WTC11 (cell line): ENCODE measurements around a stretch of chr10.

DNA sequence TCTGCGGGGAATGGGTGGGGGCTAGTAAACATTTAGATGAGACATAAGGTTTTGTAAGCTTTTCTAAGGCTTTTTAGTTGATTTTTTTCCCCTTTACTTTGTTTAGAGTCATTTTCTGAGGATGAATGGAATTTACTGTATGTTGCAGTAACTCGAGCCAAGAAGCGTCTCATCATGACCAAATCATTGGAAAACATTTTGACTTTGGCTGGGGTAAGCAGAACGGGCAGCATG lies 37.2 kb downstream of the FBH1 start:
- PRO-cap, result no peak

GRCh38 chr10:5935481-5935849 lies 41.9 kb downstream of the IL15RA start:
- PRO-cap, result no peak

DNA sequence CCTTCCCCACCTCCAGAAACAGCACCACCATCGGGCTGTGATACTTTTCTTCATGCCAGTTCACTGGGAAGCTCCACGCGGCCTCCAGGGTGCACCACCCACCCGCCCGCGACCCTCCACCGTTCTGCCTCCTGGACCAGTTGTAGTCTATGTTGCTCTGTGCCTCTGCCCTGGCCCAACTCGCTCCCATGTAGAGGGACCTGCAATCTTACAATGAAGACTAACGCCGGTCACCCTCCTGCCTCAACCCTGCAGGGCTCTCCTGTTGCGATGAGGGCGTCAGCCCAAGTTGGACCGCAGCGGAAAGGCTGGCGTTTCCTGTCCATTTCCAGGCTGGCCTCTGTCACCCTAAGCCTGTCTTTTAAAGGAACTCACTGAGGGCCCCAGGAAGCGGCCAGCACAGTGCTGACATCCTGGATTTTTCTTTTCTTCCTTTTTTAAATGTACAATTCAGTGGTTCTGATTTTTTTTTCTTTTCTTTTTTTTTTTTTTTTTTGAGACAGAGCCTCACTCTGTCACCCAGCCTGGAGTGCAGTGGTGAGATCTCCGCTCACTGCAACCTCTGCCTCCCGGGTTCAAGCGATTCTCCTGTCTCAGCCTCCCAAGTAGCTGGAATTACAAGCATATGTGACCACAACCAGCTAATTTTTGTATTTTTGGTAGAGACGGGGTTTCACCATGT lies 34.7 kb downstream of the IL15RA start:
- PRO-cap, result no peak

DNA sequence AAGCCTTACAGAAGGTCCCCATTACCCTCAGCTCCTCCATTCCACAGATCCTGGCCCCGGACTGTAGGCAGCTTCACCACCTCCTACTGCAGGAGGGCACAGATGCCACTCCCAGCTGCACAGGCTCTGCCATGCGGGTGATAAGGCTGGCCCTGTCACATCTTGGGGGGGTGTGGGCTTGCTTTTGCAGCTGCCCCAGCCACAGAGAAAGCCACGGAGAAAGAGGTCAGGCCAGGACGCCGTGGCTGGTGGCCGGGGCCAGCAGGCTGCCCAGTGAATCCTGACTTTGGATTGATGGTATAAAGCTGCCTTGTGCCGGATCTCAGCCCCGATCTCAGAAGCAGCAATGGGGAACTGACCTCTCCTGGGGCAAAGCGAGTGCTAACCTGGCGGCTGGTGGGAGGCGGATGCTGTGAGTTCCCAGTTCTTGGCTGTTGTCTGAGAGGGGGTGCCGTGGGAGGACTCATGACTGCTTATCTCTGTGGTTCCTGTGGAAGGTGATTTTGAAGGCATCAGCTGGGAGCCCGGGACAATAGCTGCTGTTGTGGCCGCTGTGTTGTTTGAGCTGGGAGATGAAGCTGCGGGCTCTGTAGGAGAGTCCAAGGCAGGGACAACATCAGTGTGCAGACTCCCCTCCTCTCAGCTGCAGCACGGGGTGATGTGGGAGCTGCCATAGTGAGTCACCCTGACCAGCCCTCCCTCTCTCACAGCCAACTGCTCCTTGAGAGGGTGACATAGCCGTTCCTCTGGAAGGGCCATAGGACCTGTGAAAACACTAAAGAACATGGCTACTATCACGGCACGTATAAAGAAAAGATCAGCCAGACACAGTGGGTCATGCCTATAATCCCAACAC lies 17.1 kb downstream of the IL15RA start:
- PRO-cap, result no peak

- PRO-cap, result no peak
Observed at GRCh38 chr10:5975944-5976539, 1.3 kb downstream of the IL15RA start.

DNA sequence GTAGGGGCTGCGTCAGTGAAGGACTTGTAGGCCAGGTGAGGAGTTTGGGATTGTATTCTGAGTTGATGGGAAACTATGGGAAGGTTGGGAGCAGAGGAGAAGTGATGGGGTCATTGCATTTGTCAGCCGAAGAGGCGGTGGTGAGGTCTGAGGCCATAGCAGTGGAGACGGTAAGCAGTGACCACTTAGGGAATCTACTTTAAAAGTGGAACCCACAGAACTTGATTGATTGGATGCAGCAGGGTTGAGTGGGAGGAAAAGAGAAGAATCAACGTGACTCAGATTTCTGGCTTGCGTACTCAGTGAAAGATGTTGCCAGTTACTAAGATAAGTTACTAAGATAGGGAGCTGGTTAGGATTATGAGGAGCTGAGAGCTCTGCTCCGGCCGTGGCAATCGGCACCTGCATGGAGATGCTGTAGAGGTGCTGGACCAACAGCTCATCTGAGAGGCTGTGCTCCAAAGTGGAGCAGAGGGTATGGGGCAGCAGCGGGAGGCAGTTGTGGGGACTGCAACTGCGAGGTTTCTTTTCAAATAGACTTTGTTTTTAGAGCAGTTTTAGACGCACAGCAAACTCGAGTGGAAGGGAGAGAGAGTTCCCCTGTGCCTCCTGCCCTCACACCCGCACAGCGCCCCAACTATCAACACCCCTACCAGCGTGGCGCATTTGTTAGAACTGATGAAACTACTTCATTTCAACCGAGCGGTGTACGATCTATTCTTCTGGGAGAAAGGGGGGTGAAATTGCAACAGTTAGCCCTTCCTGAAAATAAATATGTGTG lies 12.8 kb upstream of the IL2RA start:
- PRO-cap, result no peak

DNA sequence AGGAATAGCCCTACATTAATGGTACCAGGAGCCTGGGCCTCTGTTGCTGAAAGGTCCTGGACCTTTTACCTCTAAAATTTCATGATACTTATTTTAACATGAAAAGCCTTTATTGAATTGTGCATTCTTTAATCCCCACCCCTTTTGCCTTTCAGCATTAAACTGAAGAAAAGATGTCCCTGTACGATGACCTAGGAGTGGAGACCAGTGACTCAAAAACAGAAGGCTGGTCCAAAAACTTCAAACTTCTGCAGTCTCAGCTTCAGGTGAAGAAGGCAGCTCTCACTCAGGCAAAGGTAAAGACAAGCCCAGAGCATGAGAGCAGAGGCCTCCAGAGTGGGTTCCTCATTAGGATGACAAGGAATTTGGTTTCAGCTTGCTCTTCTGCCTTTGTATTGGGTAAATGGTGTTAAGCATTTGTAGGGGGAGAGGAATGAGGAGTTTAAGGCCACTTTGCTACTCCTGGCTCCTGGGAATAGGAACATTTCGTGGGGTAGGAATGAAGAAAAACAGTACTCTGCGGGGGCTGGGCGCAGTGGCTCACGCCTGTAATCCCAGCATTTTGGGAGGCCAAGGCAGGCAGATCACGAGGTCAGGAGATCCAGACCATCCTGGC lies 8.2 kb downstream of the RBM17 start:
- PRO-cap, result no peak

- PRO-cap, result no peak
Observed at GRCh38 chr10:6100124-6100562, 11.3 kb downstream of the RBM17 start.

DNA sequence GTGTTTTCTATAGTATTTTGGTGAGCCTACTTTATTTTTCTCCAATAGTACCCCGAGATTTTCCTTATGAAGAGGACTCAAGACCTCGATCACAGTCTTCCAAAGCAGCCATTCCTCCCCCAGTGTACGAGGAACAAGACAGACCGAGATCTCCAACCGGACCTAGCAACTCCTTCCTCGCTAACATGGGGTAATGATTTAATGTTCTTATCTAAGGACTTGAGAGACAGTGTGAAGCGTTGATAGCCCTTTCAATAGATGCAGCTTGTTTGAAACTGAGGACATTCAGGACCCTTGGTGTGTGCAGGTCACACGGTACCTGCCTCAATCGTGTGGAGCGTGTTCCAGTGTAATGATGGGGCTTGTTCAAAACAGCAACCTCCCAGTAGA lies 21.1 kb downstream of the RBM17 start:
- PRO-cap, result no peak

DNA sequence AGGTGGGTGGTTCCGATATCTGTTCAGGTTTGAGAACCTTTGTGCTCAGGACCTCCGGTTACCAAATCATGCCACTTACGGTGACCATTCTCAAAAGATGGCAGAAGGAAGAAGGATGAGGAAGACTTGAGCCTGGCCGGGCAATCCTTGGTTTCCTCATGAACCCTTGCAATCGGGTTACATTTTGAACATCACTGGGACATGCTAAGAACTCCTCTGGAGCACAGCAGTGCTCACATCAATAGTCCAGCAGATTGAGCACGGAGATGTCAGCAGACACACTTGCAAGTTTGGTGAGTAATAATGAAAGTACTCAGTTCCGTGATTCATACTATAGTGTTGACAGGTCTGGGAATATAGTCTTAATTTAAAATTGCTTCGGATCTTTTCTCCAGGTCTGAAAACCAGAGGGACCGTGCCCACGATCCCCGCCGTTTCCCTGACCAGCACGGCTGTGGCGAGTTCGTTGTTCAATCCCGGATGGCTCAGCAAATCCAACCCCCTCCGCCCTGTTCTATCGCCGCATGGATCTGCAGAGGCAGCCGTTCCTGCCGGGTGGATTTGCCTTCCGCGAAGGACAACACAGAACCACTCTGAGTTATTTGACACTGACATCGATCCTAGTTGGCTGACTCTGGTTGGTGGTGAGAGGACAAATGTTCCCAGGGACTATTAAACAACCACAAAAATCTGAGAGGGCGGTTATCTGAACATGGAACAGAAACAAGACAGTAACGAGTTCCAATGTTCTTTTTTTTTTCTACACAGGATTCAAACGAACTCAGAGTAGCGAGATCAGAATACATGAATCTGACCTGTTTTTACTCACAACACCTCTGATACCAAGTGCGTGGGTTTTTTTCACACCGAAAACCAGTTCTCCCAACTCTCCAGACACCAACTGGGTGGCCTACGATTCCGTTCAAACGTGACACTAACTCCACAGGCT lies 52.5 kb downstream of the RBM17 start:
- PRO-cap, result no peak

- PRO-cap, result no peak
Observed at GRCh38 chr10:6273212-6273885, 70.6 kb downstream of the PFKFB3 start.

DNA sequence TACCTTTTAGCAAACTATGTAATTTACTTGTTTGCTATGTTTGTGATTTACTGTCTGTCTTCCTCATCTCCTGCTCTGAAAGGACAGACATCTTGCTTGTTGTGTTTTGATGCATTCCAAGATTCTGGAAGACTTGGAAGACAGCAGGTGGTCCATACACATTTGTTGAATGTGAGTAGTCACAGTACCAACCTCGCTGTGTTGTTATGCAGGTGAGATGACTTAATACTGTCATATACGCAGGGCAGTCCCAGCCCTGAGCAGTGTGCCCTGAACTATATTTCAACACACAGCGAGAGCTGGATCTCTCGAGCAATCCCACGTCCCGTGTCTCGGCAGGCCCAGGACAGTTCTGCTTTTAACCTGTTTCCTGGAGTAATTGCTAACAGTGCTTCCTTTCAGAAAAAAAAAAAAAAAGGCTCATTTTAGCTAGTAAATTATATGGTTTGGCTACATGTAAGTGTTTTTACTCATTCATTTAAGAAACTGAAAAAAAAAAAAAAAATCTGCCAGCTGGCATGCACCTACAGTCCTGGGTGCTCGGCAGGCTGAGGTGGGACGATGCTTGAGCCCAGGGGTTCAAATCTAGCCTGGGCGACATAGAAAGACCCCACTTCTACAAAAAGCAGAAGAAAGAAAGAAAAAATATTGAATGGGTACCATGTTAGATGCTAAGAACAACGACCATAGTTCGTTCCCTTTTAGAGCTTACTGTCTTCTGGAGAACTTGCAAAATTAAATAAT lies 179.7 kb downstream of the PRKCQ start:
- PRO-cap, result no peak

- PRO-cap, result no peak
Observed at GRCh38 chr10:6721306-6721893, 141.3 kb upstream of the PRKCQ start.

- PRO-cap, result no peak
Observed at GRCh38 chr10:6737022-6737827, 157.1 kb upstream of the PRKCQ start.

DNA sequence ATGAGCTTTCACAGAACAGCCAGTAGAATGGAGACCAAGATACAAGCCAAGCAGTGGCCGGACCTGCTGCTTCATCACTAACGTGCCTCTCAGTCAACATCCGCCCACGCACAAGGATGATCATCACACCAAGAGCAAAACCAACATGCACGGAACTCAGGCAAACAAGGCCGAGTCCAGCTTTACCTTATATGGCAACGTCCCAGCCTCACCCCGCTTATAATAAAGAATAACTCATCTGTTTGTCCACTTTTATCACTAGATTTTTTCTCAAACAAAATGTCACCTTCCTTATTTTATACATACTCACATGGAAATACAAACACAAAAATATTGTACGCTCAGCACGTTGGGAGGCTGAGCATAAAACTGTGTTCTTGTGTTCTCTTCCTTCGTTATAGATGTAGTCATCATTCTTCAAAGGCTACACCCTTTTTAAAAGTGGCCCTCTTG lies 122.7 kb downstream of the SFMBT2 start:
- PRO-cap, result no peak

DNA sequence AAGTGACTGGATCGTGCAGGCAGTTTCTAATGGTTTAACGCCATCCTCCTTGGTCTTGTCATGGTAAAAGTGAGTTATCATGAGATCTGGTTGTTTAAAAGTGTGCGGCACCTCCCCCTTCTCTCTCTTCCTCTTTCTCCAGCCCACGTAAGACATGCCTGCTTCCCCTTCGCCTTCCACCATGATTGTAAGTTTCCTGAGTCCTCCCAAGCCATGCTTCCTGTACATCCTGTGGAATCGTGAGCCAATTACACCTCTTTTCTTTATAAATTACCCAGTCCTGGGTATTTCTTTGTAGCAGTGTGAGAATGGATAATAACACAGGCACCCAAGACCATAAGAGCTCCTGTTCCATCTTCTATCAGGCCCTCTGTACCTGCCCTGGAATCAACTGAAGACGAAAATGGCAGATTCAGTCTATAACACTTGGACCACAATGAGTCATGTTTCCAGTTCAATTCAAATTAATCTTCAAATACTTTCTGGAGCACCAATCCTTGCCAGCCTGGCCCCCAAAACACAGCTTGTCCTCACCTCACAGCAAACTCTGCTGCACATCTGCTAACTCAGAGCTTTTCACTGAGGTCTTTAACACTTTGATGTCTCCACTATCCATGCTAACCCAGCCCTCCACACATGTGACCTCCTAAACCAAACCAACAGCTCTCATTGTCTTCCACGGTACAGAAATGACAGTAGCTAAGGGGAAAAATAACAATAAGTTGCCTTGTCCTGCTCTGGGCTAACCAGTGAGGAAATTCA lies 73.2 kb downstream of the SFMBT2 start:
- PRO-cap, result no peak

- PRO-cap, result no peak
Observed at GRCh38 chr10:7484306-7484885, 73.6 kb upstream of the SFMBT2 start.

DNA sequence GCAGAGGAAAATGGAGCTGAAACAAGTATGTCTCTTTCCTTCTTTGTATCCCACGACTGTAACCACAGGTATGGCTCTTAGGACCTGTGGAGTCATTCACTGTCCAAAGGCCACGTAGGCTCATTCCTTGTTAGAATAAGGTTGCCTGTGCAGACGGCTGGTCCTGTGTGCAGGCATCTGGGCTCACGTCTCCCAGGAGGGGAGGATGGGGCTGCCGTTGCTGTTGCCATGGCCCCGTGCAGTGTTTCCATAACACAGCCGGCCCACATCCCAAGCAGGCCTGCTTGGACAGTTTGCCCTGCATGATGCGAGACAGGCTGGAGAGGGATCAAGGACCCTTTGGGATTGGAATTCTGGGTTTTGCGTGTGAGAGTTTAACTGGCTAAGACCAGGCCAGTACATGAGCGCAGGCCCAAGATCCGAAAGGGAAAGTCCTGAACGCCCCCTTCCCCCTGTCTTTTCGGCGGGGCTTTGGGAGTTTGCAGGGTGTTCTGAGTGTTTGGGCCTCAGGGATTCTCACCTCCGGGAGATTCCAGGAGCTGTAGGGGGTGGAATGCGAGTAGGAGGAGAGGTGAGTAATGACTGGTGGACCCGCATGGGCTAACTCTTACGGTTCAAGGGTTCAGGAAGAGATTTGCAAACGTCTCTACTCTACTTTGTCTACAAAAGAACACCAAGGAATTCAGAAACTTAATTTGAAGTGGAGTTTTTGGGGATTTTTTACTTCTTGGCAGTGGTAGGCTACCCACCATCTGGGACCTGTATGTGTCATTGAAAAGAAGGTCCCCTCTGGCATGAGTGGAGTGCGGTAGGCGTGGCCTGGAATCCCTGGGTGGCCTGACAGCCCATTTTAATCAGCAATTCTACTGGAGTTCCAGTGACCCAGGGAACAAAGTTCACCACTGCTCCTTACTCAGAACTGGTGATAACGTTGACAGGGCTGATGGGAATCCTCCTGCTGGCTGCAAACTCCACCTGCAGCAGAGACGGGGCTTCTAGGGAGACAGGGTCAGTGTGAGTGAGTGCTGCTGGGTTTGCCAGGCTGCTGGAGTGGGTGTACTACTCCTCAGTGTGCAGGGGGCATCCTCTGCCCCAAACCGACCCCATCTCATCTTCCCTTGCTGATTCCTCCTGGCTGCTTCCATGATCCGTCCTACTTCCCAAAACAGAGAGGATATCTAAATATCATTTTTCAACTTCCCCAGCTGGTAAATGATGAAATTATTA lies 125.3 kb downstream of the ITIH5 start:
- PRO-cap, result no peak

DNA sequence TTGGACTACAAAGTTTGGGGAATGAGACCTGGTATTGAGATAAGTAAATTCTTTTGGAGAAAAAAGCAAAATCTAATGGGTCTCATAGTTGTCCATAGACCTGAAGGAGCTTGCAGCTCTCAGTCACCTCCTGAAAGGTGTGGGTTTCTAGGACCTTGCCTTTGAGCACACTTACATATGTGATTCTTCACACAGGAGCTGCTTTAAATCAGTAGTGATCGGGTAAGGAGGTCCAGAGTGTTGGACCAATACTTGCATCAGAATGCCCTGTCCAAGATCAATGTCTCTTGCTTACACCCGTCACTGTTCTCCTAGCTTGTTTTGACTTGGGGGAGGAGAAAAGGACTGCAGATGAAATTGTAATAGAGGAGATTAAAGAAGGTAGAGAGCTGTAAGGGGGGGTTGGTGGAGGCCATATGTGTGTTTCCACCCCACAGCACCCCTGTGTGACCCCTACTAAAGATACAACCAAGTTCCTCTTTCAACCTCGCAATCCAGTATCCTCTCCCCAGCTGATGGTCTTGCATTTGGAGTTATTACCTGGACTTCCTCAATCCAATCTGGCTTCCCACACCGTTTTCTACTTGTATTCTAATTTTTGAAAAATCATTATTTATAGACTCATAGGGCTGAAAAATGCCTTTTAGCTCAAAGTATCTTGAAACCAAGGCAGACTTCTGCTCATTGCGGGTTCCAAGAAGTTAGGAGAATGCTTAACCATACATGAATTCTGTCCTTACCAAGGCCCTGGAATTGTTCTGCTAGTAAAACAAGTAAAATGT lies 5.2 kb downstream of the ITIH2 start:
- PRO-cap, result no peak

DNA sequence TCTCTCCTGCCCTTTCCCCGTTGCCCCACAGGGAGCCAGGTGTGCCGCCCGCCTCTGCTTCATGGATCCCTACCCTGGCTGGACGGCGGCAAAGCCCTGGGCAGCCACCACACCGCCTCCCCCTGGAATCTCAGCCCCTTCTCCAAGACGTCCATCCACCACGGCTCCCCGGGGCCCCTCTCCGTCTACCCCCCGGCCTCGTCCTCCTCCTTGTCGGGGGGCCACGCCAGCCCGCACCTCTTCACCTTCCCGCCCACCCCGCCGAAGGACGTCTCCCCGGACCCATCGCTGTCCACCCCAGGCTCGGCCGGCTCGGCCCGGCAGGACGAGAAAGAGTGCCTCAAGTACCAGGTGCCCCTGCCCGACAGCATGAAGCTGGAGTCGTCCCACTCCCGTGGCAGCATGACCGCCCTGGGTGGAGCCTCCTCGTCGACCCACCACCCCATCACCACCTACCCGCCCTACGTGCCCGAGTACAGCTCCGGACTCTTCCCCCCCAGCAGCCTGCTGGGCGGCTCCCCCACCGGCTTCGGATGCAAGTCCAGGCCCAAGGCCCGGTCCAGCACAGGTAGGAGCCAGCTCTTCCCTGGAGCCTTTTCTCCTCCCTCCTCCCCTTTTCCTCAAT lies 3.9 kb downstream of the GATA3 start:
- PRO-cap, result no peak